Keratinocyte (primary cell): ENCODE data around the genes CBX8 and RPTOR.

CAGE:
- cytosol, long polyA minus RNA = no peak
- cytosol, long polyA plus RNA = no peak
- long polyA plus RNA = no peak
- nucleus, long polyA minus RNA = no peak
- nucleus, long polyA plus RNA = no peak
Observed at GRCh38 chr17:79796432-79797250, at the start of gene CBX8. Gene CBX8, minus strand, starts transcription at chr17:79797077.

DNA sequence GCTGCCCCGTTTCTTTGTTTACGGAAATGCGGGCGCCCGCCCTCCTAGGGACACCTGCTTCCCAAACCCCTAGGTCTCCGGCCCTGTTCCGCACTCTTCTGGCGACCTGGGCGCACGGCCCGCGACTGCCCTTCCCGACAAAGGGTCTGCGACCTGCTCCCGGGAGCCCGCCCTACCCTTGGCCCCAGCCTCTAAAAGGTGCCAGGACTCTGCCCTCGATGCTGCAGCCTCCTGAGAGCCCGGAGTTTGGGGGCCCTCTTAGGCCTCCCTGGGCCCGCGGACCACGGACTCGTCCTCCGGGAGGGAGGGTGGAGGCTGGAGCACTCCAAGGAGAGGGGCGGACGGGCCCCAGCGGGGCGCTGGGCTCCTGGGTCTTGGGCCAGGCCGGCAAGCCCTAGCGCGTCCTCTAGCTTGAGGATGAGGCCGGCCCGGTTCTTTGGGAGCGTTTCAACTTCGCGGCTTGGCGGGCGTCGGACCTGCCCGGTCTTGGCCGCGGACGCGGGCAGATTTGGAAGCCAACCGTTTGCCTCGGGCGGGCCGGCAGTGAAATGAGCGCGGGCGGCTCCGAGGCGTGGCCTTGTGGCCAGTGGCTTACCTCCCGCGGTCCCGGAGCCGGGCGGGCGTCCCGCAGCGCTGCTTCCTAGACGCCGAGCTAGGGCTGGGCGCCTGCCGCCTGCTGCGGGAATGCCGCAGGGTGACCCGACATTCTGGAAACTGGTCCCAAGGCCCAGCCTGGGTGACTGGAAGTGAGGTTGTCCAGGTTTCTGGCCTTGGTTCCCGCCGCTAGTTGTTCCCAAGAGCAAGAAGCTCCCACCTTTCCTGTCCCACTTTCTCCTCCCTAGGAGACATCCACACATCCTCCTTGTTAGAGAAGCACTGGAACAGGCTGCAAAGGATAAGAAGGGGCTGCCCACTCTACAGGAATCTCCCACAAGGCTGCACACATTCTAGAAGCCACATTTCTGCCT lies 4.2 kb upstream of the CBX8 start:
CAGE:
- cytosol, long polyA minus RNA = no peak
- cytosol, long polyA plus RNA = no peak
- long polyA plus RNA = no peak
- nucleus, long polyA minus RNA = no peak
- nucleus, long polyA plus RNA = no peak

DNA sequence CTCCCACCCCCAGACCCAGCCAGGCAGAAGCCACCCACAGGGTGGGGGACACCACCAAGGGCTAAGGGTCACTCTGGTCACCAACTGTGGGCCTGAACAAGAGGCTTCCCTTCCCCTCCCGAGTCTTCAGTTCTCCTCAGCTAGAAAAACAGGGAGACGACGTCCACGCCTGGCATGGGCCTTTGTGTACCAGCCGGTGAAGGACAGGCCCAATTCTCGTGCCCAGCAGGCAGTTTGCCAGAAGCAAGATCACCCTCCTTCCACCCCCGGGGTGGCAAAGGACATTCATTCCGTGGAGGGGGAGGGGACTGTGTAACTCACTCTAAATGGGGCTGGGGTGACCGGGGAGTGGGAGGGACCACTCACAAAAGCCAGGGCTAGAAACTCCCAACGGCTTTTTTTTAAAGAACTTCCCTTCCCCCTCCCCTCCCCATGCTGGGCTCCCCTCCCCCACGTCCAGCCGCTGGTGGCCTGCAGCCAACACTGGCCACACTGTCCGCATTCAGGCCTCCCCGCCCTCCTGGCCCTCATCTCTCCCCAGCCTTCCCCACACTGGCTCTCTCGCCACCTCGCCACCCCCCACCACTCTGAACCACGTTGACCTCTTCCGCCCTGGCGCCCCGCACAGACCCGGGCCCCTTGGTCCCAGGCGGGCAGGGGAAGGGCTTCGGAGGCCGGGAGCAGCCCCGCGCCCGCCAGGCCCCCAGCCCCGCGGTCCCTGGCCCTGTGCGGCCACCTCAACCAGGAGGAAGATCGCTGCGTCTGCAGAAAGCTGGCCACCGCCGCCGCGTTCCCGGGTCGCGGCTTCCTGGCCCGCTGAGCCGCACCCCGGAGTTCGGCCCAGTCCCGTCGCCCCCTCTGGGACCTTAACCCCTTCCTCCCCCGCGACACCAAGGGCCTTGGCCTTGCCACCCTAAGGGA lies 7.5 kb downstream of the CBX4 start:
CAGE:
- cytosol, long polyA minus RNA = no peak
- cytosol, long polyA plus RNA = no peak
- long polyA plus RNA = no peak
- nucleus, long polyA minus RNA = no peak
- nucleus, long polyA plus RNA = no peak

DNA sequence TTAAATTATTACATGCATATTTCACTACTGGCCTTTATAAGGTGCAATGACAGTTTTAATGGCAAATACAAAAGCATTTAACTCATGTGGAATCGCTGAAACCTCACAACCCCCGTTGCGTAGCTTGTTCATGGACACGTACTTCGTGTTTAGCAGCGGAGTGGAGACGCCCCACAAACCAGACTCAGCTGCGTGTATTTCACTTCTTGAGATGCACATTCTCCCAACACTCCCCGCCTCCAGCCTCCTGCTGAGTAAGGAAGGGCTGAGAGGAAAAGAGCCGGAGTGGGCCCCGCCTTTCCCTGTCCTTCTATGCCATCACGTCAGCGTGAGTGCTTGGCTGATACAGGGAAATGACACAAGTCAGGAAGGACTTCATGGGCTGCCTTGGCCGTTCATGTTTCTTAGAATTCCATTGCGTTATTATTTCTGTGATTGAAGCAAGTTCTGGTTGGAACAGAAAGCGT lies 68.6 kb upstream of the CBX4 start:
CAGE:
- cytosol, long polyA minus RNA = no peak
- cytosol, long polyA plus RNA = no peak
- long polyA plus RNA = no peak
- nucleus, long polyA minus RNA = no peak
- nucleus, long polyA plus RNA = no peak

DNA sequence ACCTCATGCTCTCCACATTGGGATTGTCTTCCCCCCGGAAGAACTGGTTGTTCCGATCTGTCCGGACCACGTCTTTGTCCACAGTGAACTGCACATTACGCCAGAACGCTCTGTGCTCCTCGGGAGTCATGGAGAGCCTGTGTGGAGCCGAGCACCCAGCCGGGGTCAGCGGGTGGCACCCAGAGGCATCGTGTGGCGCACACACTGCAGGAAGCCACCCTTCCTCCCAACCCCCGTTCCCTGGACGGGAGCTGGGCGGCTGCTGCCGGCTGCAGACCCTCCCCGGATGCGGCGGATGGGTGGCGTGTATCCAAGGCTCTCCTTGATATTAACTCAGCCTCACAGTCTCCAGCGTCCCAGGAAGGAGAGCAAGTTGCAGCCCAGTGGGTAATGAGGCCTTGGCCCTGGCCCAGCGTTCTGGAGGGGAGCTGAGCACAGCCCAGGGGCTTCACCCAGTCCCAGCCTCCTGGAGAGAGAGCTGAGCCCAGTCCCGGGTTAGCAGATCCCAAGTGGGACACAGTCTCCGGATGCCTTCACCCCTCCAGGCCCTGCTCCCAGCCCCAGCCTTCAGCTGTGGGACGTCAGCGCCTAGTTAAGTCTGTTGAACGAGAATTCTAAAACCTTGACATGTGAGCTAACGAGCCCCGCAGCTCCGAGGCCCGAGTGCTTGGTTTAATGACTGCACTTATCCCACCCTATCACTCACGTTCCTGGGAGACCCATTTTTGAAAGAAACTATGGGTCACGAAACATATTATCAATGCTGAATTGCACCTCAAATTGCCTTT lies 86.6 kb downstream of the TBC1D16 start:
CAGE:
- cytosol, long polyA minus RNA = no peak
- cytosol, long polyA plus RNA = no peak
- long polyA plus RNA = no peak
- nucleus, long polyA minus RNA = no peak
- nucleus, long polyA plus RNA = no peak

DNA sequence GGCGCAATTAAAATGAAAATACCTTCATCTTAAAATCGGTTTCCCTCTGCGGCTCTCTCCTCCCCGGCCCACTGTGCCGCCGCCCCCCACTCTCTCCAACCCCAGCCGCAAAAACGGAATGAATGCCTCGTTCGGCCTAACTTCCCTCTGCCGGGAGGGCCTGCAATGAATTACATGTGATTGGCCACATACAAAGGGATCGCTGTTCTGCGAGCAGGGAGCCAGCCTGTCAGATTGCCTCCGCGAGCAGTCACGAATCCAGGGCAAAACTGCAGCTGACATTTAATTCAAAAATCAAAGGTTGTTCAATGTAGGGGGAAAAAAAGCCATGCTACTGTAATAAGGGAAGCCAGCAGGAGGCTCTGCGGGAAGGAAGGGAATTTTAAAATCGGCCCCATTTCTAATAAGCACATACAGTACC lies 84.9 kb downstream of the TBC1D16 start:
CAGE:
- cytosol, long polyA minus RNA = no peak
- cytosol, long polyA plus RNA = no peak
- long polyA plus RNA = no peak
- nucleus, long polyA minus RNA = no peak
- nucleus, long polyA plus RNA = no peak

GRCh38 chr17:79991157-79991990 lies 44.3 kb downstream of the TBC1D16 start:
CAGE:
- cytosol, long polyA minus RNA = no peak
- cytosol, long polyA plus RNA = no peak
- long polyA plus RNA = no peak
- nucleus, long polyA minus RNA = no peak
- nucleus, long polyA plus RNA = no peak

CAGE:
- cytosol, long polyA minus RNA = no peak
- cytosol, long polyA plus RNA = no peak
- long polyA plus RNA = no peak
- nucleus, long polyA minus RNA = no peak
- nucleus, long polyA plus RNA = no peak
Observed at GRCh38 chr17:80000925-80001303, 34.8 kb downstream of the TBC1D16 start.

DNA sequence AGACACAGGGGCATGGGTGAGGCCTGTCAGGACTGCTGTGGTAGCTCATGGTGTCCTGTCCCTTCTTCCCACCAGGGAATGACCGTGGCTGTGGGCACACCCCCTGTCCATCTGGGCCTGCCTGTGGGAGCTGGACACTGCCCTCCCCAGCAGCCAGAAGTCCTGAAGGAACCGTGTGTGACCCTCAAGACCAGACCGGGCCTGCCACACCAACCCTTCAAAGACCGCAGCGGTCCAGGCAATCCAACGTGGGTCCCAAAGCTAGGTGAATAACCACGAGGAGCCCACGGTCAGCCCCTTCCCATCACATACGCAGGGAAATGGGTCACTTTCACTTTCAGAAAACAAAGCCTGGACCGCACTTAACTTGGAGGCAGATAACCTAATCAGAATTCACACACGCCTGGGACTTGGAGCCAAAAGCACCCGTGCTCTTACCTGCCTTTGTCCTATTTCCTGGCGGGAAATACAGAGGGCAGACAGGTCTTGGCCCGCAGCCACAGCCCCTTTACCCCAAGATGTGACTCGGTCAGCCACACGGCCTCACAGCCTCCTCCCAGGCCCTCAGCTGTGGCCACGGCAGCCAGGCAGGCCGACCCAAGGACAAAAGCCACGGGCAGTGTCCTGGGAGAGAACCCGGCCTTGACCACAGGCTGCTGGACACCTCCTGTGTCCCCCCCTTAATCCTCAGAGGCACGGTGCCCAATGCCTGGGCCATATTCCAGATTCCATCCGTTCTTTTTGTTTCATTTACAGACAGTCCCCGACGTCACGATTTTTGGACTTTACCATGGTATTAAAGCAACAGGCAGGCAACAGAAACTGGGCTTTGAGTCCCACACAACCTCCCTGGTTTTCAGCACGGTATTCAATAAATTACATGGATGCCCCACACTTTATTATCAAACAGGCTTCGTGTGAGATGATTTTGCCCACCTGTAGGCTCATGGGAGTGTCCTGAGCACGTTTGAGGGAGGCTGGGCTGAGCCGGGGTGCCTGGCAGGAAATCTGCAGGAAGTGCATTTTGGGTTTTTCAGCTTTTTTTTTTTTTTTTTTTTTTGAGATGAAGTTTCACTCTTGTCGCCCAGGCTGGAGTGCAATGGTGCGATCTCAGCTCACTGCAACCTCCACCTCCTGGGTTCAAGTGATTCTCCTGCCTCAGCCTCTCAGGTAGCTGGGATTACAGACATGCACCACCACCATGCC lies 30.2 kb upstream of the GAA start:
CAGE:
- cytosol, long polyA minus RNA = no peak
- cytosol, long polyA plus RNA = no peak
- long polyA plus RNA = no peak
- nucleus, long polyA minus RNA = no peak
- nucleus, long polyA plus RNA = no peak

DNA sequence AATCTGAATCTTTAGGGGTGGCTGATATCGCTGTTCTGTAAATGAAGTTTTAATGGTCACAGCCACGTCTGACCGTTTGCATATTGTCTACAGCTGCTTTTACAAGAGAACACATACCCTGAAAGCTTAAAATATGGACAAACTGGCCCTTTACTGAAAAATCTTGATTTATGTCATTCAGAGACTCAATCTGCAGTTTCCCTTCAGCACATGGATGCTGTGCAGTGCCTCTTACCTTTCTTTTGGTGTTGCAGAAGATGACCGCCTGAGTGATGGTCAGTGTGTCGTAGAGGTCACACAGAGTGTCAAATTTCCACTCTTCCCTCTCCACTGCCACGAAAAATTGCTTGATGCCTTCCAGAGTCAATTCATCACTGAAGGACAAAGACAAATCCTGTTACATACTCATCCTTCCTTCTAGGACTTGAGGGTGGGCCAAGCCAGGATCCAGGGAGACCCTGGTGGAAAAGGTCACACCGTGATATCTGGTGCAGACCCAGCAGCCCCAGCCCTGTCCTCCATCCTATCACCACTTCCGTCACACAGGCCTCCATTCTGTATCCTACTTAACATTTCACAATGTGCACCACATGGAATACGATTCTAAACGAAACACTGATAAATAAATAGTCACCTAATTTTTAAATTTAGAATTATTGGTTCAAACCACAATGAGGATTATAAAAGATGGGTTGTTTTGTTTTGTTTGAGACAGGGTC lies 8.9 kb downstream of the EIF4A3 start:
CAGE:
- cytosol, long polyA minus RNA = no peak
- cytosol, long polyA plus RNA = no peak
- long polyA plus RNA = no peak
- nucleus, long polyA minus RNA = no peak
- nucleus, long polyA plus RNA = no peak

DNA sequence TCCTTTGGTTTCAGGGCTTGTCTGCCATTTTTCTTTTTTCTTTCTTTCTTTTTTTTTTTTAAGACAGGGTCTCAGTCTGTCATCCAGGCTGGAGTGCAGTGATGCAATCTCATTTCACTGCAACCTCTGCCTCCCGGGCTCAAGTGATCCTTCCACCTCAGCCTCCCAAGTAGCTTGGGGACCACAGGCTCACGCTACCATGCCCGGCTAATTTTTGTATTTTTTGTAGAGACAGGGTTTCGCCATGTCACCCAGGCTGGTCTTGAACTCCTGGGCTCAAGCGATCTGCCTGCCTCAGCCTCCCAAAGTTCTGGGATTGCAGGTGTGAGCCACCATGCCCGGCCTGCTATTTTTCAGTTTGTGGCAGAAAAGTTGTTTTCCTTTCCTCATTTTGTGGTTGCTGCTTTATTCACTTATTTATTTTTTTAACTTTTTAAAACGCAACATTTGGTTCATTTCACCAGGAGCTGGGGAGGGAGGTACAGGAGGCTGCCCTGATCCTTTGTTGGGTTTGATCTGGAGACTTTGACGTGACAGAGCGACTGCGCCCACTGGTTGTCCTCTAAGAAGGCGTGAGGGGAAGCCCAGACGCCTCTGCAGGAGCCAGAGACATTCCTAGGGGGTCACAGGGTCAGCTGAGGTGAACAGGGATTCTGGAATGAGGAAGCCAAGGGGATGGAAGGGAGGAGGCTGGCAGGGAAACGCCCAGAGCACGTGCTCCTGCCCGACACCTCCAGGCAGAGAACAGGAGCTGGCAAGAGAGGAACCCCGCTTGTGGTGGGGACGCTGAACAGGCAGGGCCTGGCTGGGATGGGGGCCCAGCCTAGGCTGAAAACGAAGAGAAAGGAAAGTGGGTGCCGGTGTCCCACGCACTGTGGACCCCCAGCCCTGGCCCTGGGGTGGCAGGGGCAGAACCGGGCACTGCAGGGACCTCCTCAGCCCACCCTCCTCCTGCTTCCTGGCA lies 5.4 kb downstream of the CARD14 start:
CAGE:
- cytosol, long polyA minus RNA = no peak
- cytosol, long polyA plus RNA = no peak
- long polyA plus RNA = no peak
- nucleus, long polyA minus RNA = no peak
- nucleus, long polyA plus RNA = no peak

DNA sequence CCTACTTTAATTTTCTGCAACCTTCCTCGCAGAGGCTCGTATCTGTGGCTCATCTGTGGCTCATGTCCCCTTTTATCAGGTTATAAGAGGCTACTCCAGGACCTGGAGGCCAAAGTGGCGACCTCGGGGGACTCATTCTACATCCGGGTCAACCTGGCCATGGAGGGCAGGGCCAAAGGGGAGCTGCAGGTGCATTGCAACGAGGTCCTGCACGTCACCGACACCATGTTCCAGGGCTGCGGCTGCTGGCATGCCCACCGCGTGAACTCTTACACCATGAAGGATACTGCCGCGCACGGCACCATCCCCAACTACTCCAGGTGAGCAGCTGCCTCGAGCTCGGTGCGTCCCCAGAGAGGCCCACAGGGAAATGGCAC lies 18.0 kb downstream of the SGSH start:
CAGE:
- cytosol, long polyA minus RNA = no peak
- cytosol, long polyA plus RNA = no peak
- long polyA plus RNA = no peak
- nucleus, long polyA minus RNA = no peak
- nucleus, long polyA plus RNA = no peak

DNA sequence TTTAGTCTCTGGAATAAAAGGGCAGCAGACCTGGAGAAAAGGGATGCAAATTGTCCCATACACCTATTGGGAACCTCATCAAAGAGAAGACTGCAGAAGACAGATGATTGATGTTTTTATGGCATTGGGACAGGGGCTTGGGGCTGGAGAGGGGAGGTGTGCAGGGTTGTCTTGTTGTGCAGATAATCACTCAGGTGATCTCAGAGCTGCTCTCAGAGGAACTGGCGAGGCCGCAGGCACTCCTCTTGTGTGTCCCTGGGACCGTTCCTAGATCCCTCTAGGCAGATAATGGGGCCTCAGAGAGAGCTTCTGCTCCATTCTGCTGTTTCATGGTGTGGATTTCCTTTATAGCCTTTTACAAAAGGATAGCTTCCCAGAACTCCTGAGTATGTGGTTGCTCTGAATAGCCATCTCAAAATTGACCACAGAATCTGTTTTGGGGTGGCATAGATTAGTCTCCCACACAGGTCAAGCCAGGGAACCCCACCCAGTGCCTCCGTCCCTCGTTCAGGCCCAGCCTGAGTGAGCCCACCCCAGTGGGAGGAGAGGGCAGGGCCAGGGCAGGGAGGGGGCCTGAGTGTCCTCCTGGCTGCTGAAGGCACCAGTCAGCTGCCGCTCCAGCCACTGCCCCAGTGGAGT lies 1.7 kb downstream of the RNF213 start:
CAGE:
- cytosol, long polyA minus RNA = no peak
- cytosol, long polyA plus RNA = no peak
- long polyA plus RNA = no peak
- nucleus, long polyA minus RNA = no peak
- nucleus, long polyA plus RNA = no peak

GRCh38 chr17:80455811-80456278 lies 20.6 kb downstream of the NPTX1 start:
CAGE:
- cytosol, long polyA minus RNA = no peak
- cytosol, long polyA plus RNA = no peak
- long polyA plus RNA = no peak
- nucleus, long polyA minus RNA = no peak
- nucleus, long polyA plus RNA = no peak

DNA sequence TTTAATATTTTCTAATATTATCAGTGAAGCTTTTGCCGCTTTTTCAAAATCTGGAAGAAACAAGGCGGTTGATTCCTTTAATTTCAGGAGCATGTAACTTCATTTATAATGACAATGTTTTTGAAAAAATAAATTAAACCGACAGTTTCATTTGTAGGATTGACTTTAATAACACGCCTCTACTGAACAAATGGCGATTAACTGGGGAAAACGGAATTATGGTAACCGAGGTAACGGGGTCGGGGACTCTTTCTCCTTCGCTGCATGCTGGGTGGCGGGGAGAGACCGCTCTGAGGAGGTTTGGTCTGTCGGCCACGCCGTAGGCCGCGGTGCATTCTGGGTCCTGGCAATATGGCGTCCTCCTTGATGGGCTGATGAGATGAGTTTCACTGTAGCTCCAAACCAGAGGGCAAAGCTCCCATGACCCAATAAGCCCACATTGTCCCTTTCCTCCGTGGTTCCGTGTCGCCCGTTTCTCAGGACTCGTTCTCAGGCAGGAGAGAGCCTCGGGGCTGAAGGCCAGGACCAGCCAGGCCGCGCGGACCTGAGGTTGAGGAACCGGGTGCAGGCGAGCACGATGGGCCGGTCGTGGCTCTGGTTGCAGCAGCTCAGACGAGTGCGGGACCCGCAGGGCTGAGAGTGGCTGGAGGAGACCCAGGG lies at the start of gene RPTOR:
Gene RPTOR (plus strand): TSS at position 341 of the 660 bp plus-strand sequence.
CAGE:
- cytosol, long polyA minus RNA = start-site peak on the plus strand centred at position 347 of the sequence, 8 bp wide, 125 reads
- cytosol, long polyA plus RNA = no peak
- long polyA plus RNA = start-site peak on the plus strand centred at position 343 of the sequence, 47 bp wide, 90 and 61 reads in 2 replicates
- nucleus, long polyA minus RNA = start-site peak on the plus strand centred at position 371 of the sequence, 23 bp wide, 102 reads
- nucleus, long polyA plus RNA = start-site peak on the plus strand centred at position 366 of the sequence, 79 bp wide, 113 and 29 reads in 2 replicates

GRCh38 chr17:80601169-80601512 lies 56.5 kb downstream of the RPTOR start:
CAGE:
- cytosol, long polyA minus RNA = no peak
- cytosol, long polyA plus RNA = no peak
- long polyA plus RNA = no peak
- nucleus, long polyA minus RNA = no peak
- nucleus, long polyA plus RNA = no peak

GRCh38 chr17:80782681-80783429 lies 208.8 kb upstream of the CHMP6 start:
CAGE:
- cytosol, long polyA minus RNA = no peak
- cytosol, long polyA plus RNA = no peak
- long polyA plus RNA = no peak
- nucleus, long polyA minus RNA = no peak
- nucleus, long polyA plus RNA = no peak

CAGE:
- cytosol, long polyA minus RNA = no peak
- cytosol, long polyA plus RNA = no peak
- long polyA plus RNA = no peak
- nucleus, long polyA minus RNA = no peak
- nucleus, long polyA plus RNA = no peak
Observed at GRCh38 chr17:80785310-80785861, 206.3 kb upstream of the CHMP6 start.

DNA sequence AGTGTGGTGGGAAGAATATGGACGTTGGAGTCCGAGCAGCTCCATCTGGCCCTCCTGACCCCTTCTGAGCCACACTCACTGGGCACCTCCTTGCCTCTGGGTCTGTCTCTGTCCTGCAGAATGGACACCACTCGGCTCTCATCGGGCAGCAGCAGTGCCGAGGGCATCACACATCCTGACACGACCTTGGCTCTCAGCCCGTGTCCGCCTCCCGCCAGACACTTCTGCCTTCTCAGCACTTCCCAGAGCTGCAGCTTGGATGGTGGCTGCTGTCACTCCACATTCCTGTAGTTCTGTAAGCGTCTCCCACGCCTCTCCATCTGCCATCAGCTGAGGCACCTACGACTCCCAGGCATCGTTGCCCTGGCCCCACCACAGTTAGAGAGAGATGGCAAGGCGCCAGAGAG lies 196.0 kb upstream of the CHMP6 start:
CAGE:
- cytosol, long polyA minus RNA = no peak
- cytosol, long polyA plus RNA = no peak
- long polyA plus RNA = no peak
- nucleus, long polyA minus RNA = no peak
- nucleus, long polyA plus RNA = no peak

GRCh38 chr17:80832878-80833662 lies 158.6 kb upstream of the CHMP6 start:
CAGE:
- cytosol, long polyA minus RNA = no peak
- cytosol, long polyA plus RNA = no peak
- long polyA plus RNA = no peak
- nucleus, long polyA minus RNA = no peak
- nucleus, long polyA plus RNA = no peak